Ishikawa (cell line): ENCODE measurements around a stretch of chr20.

GRCh38 chr20:19916990-19917416 is 100.2 kb upstream of the NAA20 start:
- RRBS, result no CpG with 5 or more reads among the region's 5 CpGs

- RRBS, result no CpG with 5 or more reads among the region's 9 CpGs
Measured at GRCh38 chr20:19940607-19941730, 76.2 kb upstream of the NAA20 start.

GRCh38 chr20:19964500-19964964 is 52.6 kb upstream of the NAA20 start:
- RRBS, result no CpG with 5 or more reads among the region's 8 CpGs

- RRBS, result no CpG with 5 or more reads among the region's 10 CpGs
Measured at GRCh38 chr20:19980914-19981458, 36.2 kb upstream of the NAA20 start.

DNA sequence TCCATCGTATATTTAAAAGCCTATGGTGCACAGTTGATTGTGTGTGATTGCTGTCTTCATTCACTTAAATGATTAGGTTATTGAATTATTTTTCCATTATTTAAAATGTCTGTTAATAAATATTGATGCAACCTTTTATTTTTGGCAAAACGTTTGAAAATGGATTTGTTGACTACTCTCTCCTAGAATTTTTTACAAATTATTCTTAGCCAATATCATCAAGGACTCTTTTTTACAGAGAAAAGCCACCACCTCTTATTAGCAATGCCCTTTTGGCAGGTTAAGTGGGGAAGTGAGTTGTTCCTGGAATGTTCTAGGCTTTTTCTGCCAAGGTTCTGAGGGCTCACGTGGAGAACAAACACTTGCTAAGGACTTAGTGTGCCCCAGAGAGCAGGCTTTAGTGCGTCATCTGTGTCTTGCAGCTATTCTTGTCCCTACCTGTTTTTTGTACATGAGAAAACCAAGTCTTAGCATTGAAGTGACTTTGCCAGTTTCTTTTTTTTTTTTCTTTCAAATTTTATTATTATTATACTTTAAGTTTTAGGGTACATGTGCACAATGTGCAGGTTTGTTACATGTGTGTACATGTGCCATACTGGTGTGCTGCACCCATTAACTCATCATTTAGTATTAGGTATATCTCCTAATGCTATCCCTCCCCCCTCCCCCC is 33.5 kb downstream of the CFAP61 start:
- RRBS, result no CpG with 5 or more reads among the region's 4 CpGs

DNA sequence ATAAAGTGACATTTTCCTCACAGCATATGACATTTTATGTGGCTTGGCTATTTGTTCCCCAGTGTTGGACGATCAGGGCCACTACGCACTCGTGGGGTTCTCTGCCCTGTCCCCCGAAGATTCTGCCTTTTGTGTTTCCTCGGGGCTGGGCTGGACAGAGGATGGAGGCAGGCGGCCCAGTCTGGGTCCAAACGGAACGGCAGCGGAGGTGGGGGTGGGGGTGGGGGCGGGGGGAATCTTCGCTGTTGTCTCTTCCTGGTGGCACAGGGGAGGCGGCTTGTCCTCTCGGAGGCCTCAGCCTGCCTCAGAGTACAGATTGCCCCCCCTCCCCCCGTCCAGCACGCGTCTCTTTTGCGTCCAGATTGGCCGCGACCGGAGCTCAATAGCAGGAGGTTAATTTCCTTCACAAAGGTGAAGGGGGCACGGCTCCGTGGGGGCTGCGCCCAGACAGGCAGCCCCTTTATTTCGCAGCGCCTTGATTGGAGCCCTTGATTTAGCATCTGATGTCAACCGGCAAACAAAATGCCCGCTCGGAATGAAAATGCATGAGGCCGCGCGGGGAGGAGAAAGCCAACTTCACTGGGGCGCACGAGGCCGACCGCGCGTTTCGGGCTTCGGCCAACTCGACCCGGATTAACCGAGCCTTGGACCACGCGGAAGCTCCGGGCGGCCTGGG is 1.3 kb upstream of the INSM1 start:
- RRBS, result 18% methylated on average over 12 of the region's 46 CpGs

- RRBS, result no CpG with 5 or more reads among the region's 3 CpGs
Measured at GRCh38 chr20:20473251-20474325, 105.7 kb downstream of the INSM1 start.

GRCh38 chr20:20520813-20521480 is 153.0 kb downstream of the INSM1 start:
- RRBS, result no CpG with 5 or more reads among the region's 7 CpGs

DNA sequence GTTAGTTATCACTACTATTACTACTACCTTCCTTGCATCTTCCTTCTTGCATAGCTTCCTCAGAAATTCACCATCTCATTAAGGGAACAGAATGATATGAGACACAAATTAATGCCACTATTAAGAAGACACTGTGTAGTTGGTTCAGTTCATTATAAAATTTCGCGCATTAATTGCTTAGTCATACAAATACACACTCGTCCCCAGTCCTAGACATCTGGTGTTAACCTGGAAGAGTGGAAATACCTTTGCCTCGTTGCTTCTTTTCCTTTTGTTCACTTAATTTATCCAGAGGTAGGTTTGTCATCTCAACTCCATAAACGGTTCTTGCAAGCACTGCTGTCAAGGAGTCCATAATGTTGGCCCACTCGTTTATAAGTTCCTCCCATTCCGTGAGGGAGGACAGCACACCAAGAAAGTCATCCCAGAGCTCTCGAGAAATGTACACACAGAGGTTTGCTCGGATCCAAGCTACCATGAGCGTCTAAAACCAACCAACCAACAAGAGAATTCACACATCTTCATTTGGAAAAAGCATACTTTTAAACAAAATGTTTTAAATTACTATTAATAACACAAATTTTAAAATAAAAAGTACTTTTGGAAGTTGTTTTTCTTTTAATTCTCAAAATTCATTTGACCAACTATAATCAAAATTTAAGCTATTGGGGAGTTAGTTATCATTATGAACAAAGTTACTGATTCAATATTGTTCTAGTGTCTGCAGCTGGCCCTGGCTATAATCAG is 107.3 kb downstream of the RALGAPA2 start:
- RRBS, result no CpG with 5 or more reads among the region's 10 CpGs

DNA sequence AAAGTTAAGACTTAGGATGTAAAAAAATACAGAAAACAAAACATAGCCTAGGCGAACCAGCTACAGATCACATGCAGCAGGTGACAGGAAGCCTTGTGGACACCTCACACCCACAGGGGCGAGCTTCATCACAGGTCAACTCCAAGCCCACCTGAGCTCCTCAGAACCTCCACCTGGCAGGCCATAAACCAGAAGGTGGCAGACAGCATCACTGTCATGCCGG is 1.1 kb downstream of the RALGAPA2 start:
- RRBS, result no CpG with 5 or more reads among the region's 3 CpGs

DNA sequence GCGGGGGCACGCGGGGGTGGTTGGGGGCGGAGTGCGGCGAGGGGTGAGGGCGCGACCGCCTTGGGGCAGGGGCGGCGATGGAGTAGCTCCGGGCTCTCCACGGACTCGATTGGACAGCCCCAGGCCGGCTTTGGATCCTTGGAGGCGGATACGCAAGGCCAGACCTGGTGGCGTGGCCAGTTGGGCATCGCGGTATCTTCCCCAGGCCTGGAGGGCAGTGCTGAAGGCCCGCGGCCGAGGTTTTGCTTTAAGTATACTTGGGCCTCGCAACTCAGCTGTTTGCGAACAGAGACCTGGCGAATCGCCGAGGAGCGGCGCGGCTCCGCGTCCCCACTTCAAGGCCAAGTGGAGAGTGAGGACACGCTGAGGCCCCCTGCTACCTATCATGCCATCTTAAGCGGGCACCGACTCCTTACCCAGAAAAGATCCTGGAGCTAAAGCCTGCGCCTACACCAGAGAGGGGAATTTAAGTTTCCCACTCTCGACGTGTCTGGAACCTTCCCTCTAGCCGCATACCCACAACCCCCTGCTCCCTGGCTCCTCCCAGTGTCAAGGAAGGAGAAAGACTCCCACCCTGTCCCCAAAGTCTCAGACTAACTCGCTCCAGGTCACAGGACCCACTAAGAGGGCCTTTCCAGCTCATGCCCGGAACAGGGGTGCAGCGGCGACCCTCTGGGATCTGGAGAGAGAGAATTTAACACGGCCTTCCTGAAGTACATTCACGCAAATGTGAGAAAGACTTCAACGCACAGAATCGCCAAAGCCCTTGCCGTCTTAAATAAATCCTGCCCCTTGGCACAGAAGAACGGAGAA is 23.8 kb upstream of the KIZ start:
- RRBS, result no CpG with 5 or more reads among the region's 50 CpGs

DNA sequence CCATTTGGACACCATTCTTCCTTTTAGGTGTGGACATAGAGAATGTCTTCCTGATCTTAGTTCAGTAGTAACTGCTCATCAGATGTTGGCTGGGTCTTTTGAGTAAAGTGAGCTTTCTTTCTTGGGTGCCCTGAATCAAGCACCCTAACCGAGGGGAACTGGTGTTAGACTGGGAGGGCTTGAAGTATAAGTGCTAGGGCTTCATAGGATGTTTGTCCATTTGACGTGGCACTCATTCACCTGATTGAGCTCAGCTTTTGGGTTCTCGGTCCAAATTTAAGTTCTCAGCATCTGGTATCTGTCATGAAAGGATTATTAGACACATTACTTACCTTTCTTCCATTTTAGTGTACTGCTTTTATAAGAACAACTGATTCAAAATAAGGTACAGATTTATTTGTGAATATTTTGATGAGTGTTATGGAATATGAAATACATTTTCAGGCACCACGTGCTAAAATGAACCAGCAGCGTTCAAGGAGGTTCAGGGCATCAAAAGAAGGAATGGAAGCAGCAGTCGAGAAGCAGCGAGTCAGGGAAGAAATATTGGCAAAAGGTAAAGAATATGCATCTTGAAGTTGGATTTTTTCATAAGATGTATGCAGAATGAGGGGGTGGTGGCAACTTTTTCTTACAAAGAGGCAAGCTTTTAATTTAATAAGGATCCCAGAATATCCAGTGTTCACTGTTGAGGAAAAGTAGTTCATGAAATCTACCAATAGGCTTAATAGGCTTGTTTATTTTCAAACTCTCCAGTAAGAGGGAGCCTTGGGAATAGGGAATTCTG is 25.2 kb downstream of the XRN2 start:
- RRBS, result no CpG with 5 or more reads among the region's 7 CpGs

DNA sequence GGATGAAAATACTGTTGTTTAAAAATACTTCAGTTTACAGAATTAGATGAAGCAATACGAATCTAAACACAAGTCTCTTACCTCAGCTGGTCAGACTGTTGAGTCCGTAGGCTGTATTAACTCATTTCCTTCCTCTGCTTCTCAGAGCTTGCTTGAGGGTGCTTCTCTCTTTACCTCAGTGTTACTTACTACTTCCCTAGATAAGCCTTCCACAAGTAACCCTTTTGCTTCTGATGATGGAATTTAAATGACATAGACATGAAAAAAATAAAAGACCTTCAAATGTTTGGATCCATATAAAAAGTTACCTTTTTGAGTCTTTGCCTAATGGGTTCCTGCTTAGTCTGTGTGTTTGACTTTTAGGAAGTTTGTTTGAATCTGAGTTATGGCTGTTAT is 35.9 kb downstream of the NKX2-4 start:
- RRBS, result no CpG with 5 or more reads among the region's 2 CpGs

DNA sequence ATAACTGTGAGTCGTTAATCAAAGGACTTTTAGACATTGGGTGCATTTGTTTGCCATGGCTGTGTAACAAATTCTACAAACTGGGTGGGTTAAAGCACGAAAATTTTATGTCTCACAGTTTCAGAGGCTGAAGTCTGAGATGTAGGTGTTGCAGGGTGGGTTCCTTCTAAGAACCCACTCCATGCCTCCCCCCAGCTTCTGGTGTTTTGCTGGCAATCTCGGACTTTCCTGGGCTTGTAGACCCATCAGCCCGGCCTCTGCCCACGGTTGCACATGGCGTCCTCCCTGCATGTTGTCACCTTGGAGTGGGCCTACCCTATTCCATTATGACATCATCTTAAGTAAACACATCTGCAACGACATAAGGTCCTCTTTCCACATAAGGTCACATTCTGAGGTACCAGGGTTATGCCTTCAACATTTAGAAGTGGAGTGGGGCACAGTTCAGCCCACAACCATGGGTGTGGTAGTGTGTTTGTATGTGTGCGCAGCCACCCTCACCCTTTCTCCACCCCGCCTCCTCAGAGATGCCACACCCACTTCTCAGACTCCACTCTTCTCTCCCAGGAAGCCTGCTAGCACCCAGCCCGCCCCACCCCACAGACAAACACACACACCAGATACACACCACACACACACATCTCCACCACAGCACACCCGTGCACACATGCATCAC is 113.0 kb downstream of the FOXA2 start:
- RRBS, result no CpG with 5 or more reads among the region's 11 CpGs

DNA sequence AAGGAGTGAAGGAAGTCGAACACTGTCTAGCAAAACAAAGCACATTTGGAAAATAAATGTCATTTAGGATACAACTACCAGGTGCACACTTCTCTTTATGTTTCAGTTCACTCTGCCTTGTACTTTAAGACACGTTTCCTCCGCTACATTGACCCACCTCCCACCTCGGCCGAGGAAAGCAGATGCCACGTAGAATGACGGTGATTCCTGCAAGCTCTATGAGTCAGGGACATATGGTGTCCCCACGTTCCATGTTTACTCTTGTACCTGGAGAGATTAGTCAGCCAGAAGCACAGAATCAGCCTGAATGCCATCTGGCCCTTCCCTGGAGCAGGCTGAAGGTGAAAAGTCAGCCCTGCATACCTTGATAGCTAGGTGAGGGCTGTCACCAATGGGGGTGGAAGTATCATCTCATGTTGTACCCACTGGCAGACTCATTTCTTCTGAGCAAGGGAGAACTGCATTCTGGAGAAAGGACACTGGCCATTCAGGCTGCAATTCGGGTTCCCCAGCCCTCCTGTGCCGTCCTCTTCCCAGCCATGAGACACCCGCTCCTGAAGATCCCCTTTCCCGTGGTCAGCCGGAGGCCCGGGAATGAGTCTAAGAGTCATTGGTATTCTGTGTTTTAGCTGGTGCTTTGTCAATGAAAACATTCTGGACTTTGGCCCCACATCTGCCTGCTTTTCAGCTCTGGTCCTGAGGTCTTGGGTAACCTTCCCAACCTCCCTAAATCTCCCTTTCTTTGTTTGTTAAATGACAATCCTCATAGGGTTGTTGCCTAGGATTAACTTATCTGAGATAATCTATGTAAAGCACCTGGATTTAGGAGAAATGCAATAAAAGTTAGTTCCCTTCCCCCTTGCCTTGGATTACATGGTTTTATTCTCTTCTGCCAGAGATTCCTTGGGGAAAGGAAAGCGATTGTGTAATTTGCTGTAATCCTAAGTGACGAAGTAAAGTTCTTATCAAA is 60.5 kb downstream of the FOXA2 start:
- RRBS, result no CpG with 5 or more reads among the region's 16 CpGs

GRCh38 chr20:22574847-22575918 is 9.2 kb downstream of the FOXA2 start:
- RRBS, result no CpG with 5 or more reads among the region's 15 CpGs

DNA sequence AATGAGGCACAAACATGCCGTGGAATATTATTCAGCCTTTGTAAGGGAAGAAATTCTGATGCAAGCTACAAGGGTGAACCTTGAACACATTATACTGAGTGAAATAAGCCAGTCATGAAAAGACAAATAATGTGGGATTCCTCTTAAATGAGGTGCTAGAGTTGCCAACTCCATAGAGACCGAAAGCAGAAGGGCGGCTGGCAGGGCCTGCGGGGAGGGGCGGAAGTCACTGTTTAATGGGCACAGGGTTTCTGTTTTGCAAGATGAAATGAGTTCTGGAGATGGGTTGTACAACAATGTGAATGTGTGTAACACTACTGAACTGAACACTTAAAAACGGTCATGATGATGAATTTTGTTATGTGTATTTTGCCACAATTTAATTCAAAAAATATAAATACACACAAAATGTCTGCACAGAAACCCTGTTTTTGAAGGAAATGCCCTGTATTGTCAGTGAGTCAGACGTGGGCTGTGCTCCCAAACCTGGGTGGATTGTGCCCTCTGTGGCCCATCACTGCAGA is 49.6 kb upstream of the CD93 start:
- RRBS, result no CpG with 5 or more reads among the region's 7 CpGs

- RRBS, result no CpG with 5 or more reads among the region's 7 CpGs
Measured at GRCh38 chr20:23158990-23160195, 73.3 kb upstream of the CD93 start.

DNA sequence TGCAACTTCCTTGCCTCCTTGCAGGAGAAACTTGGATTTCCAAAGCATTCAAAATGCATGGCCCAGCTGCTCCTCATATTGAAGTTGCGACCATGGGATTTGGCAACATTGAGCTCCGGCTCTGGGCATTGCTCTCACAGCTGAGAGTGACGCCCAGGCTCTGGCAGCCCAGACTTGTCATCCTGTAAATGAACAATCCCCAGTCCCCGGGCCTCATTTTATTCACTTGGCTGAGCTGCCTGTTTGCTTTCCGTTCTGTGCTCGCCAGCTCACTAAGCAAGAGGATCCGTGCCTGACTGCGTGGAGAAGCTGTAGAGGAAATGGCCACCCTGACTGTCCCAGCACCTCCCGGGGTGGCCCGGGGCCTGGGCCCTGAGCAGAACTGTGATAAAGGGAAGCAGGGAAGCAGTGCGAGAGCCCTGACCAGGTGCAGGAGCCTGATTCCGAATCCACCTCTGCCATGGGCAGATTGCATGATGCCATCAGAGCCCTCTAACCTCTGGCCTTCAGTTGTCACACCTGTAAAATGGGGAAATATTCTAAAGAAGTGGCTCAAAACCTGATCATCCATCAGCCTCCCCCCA is 119.6 kb upstream of the CD93 start:
- RRBS, result 4% methylated on average over 3 of the region's 12 CpGs